Airway epithelial cell (primary cell): ENCODE data around the genes ATAD1, LIPJ, LIPN and ACTA2.

DNA sequence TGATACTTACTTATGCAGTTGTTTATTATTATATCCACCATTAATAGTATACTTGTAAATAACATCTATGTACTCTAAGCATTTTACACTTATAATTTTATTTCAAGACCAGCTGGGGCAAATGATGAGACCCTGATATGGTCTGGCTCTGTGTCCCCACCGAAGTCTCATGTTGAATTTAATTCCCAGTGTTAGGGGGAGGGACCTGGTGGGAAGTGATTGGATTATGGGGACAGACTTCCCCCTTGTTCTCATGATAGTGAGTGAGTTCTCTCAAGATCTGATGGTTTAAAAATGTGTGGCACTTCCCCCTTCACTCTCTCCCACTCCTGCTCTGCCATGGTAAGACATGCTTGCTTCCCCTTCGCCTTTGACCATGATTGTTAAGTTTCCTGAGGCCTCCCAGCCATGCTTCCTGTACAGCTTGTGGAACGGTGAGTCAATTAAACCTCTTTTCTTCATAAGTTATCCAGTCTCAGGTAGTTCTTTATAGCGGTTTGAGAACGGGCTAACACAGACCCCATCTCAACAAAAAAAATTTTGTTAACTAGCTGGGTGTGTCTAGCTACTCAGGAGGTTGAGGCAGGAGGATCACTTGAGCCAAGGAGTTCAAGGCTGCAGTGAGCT lies 57.9 kb downstream of the ATAD1 start:
- RAMPAGE, long total RNA: no peak

GRCh38 chr10:87817425-87818649 lies at the start of gene ATAD1:
ATAD1 (minus strand) TSS chr10:87818226.
- RAMPAGE, long total RNA: start-site peak on the minus strand at chr10:87818167-87818226, 457 and 202 reads in 2 replicates

DNA sequence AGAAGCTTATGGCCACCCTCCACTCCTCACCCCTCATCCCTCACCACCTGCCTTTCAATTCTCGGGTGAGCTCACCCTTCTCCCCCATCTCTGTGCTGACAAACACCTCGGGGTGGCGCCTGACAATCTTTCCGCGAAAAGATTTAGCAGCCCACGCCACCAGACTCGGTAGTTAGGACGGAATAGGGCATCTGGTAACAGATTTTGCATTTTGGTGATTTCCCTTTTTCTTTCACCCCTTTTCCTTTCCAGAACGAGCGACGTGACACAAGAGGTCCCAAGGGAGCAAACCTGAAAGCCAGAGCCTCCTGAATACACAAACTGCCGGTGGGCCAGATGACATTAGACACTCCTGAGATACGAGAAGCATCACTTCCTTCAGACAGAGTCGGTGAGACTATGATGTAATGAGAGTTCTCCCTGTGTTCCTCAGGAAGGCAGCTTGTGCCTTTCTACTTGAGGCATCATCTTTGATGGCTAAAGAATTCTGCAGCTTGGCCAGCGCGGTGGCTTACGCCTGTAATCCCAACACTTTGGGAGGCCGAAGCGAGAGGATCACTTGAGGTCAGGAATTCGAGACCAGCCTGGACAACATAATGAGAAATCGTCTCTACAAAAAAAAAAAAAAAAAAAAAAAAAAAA lies 745 bp upstream of the ATAD1 start:
- RAMPAGE, long total RNA: no peak

DNA sequence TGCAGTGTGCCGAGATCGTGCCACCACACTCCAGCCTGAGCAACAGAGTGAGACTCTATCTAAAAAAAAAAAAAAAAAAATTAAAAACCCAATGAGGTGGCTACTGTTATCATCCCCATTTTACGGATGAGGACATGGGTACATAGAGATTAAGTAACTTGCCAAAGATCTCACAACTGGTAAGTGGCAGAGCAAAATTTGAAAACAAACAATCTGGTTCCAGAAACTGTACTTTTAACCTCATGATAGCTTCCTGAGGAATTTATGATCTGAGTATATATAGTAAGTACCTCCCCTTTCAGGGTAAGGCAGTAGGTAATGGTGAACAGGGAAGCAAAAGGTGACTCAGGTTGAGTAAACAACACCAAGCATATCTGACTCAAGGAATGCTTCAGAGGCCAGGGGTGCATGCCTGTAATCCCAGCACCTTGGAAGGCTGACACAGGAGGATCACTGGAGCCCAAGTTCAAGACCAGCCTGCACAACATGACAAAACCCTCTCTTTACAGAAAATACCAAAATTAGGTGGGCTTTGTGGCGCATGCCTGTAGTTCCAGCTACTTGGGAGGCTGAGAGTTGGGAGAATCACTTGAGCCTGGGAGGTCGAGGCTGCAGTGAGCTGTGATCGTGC lies 21.1 kb downstream of the KLLN start:
- RAMPAGE, long total RNA: no peak

DNA sequence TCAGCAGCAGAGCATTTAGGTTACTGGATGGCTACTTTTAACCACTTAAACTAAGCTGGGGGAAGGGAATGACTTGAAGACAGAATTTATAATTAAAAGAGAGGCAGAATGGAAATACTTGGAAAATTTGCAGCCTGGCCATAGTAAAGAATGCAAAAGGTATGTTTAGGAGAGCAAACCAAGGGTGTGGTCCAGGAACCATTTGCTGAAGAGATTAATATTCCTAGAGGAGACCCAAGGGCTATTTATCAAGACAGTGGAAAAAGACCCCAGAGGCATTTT lies 23.9 kb downstream of the PTEN start:
- RAMPAGE, long total RNA: no peak

DNA sequence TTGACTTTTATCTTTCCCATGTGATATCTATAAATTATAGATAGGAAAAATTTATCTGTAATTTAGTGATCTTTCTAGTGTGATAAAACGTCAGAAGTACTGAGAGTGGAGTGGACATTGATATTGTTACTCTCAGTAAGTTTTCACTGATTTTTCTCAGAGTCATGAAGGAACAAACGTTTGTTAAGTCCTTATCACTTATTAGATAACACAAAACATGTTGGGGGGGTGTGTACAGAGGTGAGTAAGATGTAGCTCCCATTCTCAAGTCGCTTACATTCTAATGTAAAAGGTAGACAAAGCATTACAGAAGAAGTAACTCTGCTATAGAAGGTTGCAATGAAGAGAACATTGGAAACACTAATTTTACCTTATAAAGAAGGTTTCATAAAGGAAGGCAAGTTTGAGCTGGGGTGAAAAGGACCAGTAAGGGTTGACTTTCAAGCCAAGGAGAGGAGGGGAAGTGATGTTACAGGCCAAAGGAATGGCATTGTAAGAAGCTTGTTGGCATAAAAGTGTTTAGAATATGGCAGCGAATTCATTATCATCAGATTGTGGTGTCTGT lies 62.9 kb downstream of the PTEN start:
- RAMPAGE, long total RNA: no peak

DNA sequence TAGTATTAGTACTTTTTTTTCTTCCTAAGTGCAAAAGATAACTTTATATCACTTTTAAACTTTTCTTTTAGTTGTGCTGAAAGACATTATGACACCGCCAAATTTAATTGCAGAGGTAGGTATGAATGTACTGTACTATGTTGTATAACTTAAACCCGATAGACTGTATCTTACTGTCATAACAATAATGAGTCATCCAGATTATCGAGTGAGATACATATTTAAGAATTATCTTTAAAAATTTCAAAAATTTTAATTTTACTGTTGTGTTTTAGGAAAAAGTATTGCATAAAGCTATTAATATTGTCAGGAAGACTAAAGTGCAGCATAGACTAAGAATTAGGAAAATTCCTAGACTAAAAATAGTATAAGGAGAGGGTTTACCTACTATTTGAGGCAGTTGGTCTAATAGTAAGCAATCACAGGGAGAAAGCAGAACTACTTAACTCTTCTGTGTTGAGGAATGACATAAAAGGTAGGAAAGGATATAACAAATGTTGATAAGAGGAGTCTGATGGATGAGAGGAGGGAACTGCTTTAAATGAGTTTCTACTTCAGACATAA lies 67.6 kb downstream of the PTEN start:
- RAMPAGE, long total RNA: no peak

DNA sequence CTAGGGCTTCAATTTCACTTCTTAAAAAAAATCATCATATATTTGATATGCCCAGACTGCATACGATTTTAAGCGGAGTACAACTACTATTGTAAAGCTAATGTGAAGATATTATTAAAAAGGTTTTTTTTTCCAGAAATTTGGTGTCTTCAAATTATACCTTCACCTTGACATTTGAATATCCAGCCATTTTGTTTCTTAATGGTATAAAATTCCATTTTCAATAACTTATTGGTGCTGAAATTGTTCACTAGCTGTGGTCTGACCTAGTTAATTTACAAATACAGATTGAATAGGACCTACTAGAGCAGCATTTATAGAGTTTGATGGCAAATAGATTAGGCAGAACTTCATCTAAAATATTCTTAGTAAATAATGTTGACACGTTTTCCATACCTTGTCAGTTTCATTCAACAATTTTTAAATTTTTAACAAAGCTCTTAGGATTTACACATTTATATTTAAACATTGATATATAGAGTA lies 103.6 kb downstream of the PTEN start:
- RAMPAGE, long total RNA: no peak

GRCh38 chr10:88057881-88058229 lies 194.4 kb downstream of the PTEN start:
- RAMPAGE, long total RNA: no peak

- RAMPAGE, long total RNA: no peak
These were observed 196.7 kb downstream of the RNLS start for GRCh38 chr10:88386318-88386930.

GRCh38 chr10:88497639-88497901 lies 85.5 kb downstream of the RNLS start:
- RAMPAGE, long total RNA: no peak

DNA sequence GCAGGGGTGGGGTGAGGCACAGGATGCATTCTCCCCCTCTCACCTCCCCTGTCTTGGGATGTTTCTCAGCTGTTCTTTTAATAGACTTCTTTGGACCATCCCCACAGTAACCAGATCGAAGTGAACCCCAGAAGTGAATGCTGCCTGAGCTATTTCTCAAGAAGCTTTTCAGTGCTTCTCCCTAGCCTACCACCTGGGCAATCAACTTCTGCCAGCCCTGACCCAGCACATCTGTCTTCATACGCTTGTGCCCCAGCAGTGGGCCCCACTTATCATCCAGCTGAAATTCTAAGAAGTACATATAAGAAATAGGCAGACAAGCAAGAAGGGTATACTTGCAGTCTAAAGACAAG lies 83.6 kb downstream of the RNLS start:
- RAMPAGE, long total RNA: no peak

GRCh38 chr10:88586597-88587014 lies at the start of gene LIPJ:
LIPJ (plus strand) TSS chr10:88586762.
- RAMPAGE, long total RNA: no peak

GRCh38 chr10:88759587-88760232 lies at the start of gene LIPN:
LIPN (plus strand) TSS chr10:88760020.
- RAMPAGE, long total RNA: no peak

GRCh38 chr10:88840709-88841306 lies 10.8 kb downstream of the ANKRD22 start:
- RAMPAGE, long total RNA: no peak

DNA sequence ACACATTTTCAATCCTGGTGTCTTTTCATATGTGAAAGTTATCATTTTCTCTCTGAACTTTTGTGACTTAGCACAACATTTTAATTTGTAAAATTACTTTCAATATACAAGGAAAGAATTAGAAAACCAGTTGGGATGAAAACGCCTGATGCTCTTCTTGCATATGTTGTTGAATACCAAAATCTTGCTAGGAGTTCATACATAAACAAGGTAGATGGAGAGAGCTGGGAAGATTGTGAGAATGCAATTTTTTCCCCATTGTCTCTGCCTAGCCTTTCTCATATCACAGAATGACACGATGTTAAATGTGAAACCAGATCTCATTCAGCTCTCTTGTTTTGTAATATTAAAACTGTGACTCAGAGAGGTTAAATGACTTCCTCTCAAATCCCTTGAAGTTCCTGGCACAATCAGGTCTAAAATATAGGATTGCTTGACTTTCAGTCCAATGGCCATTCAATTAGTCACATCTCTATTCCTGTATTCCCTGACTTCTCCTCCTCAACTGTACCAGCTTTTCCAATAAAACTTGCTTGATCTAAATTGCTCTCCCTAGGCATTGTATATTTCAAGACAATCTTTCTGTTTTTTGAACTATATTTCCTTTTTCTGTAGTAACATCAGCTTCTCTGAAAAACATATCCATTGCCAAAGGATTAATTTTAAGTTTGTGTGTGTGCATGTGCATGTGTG lies 3.2 kb downstream of the ANKRD22 start:
- RAMPAGE, long total RNA: no peak

GRCh38 chr10:88882618-88883049 lies 2.6 kb downstream of the STAMBPL1 start:
- RAMPAGE, long total RNA: no peak

GRCh38 chr10:88952449-88953421 lies at the start of gene ACTA2:
ACTA2 (minus strand) TSS chr10:88952773.
- RAMPAGE, long total RNA: no peak

GRCh38 chr10:88968220-88968856 lies 15.8 kb upstream of the ACTA2 start:
- RAMPAGE, long total RNA: no peak

- RAMPAGE, long total RNA: no peak
These were observed 1.7 kb upstream of the FAS start for GRCh38 chr10:88988847-88989314.